Mesenchymal stem cell of Wharton's jelly (primary cell): ENCODE measurements around the genes IQCF1, ACY1 and TLR9.

GRCh38 chr3:51903166-51903485 is at the start of gene IQCF1:
TSS of gene IQCF1 (minus strand) at chr3:51903353.
- CAGE, long polyA plus RNA: no peak

DNA sequence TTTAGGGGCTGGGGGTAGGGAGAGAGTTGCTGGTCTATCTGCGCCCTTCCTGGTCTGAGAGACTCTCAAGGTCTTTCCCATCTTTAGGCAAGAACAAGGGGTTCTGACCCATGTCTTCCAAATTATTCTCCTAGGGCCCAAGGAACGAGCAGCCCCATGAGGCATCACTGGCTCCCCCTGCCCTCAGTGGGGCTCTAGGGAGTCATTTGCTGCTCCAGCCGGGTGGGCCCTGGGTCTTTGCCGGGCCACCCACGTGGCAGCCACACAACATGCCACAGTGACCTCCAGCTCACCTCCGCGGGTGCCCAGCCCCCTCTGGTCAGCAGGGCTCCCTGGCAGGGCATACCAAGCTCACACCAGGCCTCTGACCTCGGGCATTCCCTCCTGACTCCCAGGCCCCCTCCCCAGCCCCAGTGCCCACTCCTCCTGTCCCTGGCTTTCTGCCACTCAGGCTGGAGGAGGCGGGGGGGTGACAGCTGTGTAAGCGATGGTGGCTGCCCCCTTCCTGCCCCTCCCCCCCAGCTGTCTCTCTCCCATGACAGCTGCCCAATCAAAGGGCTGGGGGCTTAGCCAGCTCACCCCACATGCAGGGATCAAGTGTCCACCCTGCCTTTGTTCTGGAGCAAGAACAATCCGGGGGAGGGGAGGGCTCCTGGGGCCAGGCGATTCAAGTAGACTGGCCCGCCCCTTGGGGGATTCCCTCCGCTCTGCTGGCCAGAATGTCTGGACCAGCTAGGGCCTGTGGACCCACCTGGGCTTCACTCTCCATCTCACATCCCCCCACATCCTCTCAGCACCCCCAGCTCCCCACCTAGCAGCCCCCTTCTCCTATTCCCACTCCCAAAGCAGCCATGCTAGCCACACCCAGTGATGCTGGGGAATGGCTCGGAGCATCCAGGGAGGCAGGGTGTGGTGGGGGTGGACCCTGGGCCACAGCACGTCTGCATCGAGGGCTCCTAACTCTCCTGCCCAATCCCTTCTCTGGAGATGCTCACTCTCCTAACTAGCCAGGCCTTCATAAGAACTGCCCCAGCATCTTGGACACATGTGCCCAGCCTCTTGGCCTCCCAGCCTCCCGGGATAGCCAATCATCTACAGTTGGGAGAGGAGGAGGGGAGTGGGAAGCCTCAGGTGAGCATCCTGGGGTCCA is 3.1 kb downstream of the PCBP4 start:
- CAGE, long polyA plus RNA: no peak

GRCh38 chr3:51966452-51966892 is 782 bp downstream of the PCBP4 start:
- CAGE, long polyA plus RNA: no peak

DNA sequence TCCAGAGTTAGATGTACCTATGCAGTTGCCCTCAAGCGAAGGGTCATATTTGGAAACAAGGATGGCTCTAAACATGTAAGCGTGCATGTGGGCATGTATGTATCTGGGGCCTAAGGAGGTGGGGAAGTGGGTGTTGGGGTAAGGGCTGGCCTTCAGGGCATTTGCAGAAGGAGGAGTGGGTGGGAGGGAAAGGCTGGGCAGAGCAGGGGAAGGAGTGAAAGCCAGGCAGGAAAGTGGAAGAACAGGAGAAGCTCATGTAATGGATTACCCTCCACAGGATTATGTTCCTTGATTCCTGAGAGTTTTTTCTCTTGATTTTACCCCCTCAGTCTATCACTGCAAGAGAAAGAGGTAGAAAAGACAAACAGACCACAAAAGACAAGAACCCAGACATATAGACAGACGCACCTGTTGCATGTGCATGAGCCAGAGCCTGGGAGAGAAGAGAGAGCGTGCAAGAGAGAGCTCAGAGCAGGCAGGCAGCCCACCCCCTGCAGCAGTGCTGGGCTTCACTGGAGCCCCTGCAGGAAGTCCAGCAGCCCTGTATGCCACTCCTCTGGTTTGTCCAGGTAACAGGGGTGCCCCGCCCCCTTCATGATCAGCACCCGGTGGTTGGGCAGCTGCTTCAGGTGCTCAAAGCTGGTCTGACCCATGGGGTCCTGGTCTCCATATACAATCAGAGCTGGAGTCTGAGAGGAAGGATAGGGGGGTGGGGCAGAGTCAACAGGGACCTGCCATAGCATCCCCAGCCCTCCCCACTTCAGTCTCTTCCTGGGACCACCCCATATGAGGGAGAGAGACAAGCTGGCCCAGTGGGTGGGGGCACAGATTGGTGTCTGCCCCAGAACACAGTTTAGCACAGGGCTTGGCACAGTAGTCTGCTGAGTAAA is 1.9 kb upstream of the PCBP4 start:
- CAGE, long polyA plus RNA: no peak

DNA sequence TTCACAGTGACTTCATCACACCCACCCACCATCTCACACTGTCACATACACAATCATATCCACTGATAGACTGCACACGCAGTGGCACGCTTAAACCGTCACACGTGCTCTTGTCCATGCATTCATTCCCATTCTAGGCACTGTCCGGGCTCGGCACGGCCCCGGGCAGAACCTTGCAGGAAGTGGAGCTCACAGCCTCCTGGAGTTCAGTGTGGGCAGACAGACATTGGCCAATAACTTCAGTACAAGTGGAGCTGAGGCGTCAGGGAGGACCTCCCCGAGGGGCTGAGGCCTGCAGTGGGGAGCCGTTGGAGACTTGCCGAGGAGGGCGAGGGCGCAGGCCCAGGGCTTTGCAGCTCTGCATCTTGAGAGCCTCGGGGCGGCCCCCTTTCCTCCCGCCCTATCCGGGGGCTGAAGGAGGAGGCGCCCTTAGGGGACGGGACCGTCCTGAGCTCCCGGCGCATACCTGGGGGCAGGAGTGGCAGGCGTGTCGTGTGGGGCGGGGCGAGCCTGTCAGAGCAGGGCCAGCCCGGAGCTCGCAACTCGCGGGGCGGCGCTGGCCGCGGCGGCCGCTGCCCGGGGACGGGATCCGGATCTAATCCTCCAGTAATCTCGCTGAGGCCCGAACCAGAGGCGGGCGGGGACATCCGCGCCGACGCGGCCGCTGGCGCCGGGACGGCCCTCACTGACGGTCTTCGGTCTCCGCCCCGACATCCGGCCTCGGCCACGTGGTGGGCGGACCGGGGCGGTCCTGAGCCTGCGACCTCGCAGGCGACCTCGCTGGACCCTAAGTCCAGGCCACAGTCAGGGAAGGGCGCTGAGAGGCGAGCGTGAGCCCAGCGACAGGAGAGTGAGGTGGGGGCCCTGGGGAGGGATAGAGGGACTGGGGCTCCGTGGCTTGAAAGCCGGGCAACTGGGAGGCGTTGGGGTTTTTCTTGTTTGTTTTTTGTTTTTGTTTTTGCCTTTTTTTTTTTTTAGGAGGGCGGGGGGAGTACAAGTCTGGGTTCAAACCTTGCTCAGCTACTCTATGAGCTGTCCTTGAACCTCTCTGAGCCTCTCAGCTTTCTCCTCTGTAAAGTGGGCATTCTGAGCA is at the start of gene ACY1:
Gene ACY1 (plus strand): TSS at position 801 of the 1,093 bp plus-strand sequence.
- CAGE, long polyA plus RNA: start-site peak on the plus strand centred at position 767 of the sequence, 108 bp wide, 338 and 628 reads in 2 replicates

GRCh38 chr3:51985882-51986599 is 2.7 kb downstream of the ACY1 start:
- CAGE, long polyA plus RNA: no peak

DNA sequence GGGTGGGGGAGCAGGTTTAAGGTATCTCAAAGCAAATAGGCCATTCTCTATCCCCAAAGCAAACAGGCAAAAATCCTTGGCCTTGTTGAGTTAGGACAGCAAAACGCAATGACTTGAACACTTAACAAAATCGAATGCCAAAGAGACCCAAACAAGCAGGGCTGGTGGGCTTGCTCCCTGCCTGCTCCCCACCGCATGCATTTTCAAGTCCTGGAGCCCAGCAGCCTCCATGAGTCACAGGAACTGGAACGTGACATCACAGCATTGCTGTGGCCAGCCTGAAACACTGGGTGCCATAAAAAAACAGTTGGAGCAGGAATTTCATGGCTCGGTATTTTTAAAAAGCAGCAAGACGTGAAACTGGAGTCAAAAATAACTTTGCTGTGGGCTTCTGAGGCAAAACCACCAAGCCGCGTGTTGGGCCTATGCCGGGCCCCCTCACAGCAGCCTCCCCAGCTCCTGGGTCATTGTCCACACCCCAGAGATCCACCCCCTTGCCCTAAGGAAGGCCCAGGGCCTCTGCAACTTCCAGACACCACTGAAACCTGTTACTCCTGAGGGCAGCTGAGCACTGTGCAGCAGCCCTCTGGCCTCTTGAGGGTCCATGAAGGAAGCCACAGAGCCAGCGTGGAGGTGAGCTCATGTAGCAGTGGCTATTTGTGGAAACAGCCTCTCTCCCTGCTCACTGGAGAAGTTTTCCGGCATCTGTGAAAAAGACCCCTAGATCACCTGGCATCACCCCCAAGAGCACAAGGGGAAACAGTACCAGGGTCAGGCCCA is 33.8 kb upstream of the DUSP7 start:
- CAGE, long polyA plus RNA: no peak

DNA sequence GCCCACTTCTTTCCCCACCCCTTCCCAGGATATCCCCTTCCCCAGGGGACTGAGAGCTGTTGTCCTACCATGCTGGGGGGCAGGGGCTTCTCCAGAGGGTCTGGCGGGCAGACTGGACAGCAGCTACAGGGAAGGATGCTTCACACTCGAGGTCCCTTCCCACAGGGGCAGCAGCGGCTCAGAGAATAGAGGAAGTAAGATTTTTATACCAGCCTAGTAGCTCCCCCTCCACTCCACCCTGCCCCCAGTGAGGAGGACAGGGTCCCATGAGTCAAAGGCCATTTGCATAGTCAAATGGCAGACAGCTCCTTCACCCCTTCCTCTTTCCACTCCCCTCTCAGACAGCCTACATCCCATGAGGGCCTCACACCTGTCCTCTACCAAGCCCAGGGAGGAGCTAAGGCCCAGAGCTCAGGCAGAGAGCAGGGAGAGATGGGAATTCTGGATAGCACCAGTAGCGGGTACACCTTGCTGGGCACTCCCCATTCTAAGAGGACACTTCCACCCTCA is at the start of gene TLR9:
Gene TLR9 (minus strand): TSS at position 187 of the 510 bp plus-strand sequence.
- CAGE, long polyA plus RNA: no peak

- CAGE, long polyA plus RNA: no peak
Measured at GRCh38 chr3:52281767-52282529, 3.5 kb upstream of the WDR82 start.

GRCh38 chr3:52310504-52311335 is 5.4 kb upstream of the DNAH1 start:
- CAGE, long polyA plus RNA: no peak

GRCh38 chr3:52437596-52438294 is 7.2 kb downstream of the SEMA3G start:
- CAGE, long polyA plus RNA: no peak

GRCh38 chr3:52452614-52453739 is 864 bp downstream of the TNNC1 start:
- CAGE, long polyA plus RNA: no peak

GRCh38 chr3:52687399-52688465 is 1.9 kb downstream of the GNL3 start:
- CAGE, long polyA plus RNA: no peak

GRCh38 chr3:52778164-52778649 is 808 bp downstream of the ITIH1 start:
- CAGE, long polyA plus RNA: no peak

DNA sequence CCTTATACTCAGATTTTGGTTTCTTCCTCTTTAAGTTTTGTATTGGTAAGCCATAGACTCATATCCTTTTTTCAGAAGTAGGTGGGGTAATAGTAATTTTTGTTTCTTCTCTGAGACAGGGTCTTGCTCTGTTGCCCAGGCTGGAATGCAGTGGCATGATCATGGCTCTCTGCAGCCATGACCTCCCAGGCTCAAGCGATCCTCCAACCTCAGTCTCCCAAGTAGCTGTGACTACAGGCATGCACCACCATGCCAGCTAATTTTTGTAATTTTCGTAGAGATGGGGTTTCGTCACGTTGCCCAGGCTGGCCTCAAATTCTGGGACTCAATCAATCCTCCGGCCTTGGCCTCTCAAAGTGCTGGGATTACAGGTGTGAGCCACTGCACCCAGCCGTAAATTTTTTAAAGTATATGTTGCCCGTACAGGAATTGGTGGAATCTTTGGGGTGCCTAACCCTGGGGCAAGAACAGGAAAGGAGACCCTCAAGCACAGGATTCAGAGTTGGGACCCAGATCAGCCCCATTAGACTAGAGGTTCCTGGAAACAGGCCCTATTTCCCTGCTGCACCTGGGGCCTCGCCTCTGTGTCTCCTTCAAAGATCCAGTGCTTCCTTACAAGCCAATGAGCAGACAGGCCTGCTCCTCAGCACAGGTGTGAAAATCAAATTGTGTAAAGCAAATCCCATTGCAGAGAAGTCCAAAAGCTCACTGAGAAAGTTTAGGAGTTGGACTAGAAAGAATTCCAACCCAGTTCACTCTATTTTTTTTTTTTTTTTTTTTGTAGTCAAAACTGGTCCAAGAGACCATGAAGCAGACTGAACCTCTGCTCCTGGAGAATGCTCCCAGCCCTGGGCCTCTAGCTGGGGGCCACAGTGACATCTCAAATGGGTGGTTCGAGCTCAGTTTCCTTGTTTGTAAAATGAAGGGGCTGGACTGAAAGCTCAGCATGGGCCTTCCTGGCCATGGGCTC is 17.9 kb downstream of the ITIH3 start:
- CAGE, long polyA plus RNA: no peak

- CAGE, long polyA plus RNA: no peak
Measured at GRCh38 chr3:52831484-52832730, 1.4 kb upstream of the ITIH4 start.

DNA sequence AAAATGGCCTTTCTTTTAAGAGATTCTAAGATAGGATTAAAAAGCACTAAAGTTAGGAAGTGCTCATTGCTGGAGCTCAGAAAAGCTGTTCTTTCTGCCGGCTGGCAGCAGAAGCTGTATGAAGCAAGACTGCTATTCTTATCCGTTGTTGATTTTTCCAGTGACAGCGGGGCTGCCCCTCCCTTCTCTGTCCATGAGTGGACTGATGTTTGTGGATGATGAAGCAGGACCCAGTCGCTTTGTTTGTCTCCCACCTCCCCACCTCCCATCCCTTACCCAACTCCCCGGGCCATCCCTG is 10.3 kb upstream of the MUSTN1 start:
- CAGE, long polyA plus RNA: no peak

- CAGE, long polyA plus RNA: no peak
Measured at GRCh38 chr3:52892610-52893392, 4.5 kb downstream of the STIMATE start.

DNA sequence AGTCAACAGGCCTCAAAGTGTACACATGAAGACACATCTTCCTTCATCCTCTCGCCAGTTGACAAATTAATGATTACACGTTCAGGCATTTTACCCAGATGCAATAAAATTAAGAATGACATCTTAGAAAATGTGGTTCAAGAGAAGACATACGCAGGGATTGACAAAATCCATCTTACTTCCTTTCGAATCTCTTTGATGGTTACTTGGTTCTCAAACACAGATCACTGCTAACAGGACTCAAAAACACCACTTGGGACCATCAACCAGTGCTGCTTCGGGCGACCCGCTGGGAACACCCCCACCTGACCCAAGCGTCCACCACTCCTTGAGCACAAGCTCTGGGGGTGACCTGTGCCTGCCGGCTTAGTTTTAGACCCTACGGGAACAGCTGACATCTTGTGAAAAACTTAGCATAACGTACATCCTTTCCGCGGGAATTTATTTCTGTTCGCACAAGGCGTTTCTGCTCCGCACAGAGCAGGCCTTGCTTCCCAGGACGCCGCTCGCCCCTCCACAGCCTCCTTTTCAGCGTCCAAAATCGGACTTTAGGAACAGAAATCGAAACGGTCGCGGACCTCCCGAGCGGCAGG is 1.3 kb downstream of the SFMBT1 start:
- CAGE, long polyA plus RNA: no peak

DNA sequence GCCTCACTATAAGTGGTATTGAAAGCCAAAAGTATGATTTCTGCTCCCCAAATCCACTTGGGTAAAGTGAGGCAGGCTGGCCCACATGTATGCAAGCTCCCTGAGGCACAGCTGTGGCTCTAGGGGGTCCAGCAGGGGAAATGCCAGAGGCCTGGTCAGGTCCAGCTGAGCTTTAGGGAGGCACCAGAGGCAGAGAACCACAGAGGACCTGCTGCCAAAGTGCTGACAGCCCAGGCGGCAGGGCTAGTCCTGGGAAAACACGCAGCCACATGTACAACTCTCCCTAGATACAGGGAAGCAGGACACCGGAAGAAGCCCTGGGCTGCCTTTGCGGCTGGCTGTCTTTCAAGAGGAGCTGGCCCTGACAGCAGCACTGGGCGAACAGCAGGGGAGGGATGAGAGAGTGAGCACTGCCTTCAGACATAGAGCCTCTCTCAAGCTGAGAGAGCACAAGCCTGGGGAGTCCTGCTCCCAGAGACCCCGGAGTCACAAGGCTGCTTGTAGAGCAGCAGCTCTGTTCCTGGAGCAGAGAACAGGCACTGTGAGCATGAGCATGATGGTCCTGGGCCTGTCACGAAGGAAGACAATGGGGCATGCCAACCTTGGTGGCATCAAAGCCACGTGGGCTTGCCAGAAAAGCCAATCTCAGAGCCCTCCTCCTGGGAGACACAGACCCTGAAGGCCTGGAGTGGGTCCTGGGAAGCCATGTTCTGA is 40.6 kb downstream of the RFT1 start:
- CAGE, long polyA plus RNA: no peak